Measurements from ENCODE around the genes TCAP and MSL1.

DNA sequence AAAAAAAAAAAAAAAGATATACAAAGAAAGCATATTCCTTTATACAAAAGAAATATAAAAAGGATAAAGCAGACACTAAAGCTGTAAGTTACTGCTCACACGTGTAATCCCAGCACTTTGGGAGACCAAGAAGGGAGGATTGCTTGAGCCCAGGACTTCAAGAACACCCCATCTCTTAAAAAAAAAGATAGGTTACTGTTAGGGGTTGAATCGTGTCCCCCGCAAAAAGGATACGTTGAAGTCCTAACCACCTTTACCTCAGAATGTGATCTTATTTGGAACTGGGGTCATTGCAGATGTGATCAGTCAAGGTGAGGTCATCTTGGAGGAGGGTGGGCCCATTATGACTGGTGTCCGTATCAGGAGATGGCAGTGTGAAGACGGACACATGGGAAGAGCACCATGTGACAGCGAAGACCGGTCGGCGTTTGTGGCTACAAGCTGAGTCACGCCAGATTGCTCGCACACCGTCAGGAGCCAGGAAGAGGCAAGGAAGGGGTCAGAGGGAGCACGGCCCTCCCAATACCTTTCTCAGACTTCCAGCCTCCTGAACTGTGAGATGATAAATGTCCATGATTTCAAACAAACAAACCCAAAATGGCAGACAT lies 13.0 kb downstream of the STARD3 start:
- CAGE, long polyA plus RNA, result no peak
- RRBS, result no CpG with 5 or more reads among the region's 14 CpGs

GRCh38 chr17:39652826-39653445 lies 12.2 kb upstream of the TCAP start:
- CAGE, long polyA plus RNA, result no peak
- RRBS, result no CpG with 5 or more reads among the region's 3 CpGs

- CAGE, long polyA plus RNA, result no peak
- RRBS, result 100% methylated on average over 1 of the region's 21 CpGs
These were observed 5.8 kb upstream of the TCAP start for GRCh38 chr17:39659016-39660112.

GRCh38 chr17:39665099-39665541 lies at the start of gene TCAP:
TCAP (plus strand) TSS chr17:39665349.
- CAGE, long polyA plus RNA, result no peak
- RRBS, result 65% methylated on average over 3 of the region's 12 CpGs

- CAGE, long polyA plus RNA, result no peak
- RRBS, result no CpG with 5 or more reads among the region's 9 CpGs
These were observed 9.4 kb downstream of the PGAP3 start for GRCh38 chr17:39678321-39678981.

DNA sequence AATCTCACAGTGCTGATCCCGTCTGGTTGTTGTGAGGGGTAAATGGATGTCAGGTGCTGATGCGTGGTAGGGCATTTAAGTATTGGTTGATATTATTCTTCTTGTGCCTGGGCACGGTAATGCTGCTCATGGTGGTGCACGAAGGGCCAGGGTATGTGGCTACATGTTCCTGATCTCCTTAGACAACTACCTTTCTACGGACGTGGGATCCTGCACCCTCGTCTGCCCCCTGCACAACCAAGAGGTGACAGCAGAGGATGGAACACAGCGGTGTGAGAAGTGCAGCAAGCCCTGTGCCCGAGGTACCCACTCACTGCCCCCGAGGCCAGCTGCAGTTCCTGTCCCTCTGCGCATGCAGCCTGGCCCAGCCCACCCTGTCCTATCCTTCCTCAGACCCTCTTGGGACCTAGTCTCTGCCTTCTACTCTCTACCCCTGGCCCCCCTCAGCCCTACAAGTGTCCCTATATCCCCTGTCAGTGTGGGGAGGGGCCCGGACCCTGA lies 11.9 kb downstream of the ERBB2 start:
- CAGE, long polyA plus RNA, result no peak
- RRBS, result no CpG with 5 or more reads among the region's 12 CpGs

- CAGE, long polyA plus RNA, result no peak
- RRBS, result no CpG with 5 or more reads among the region's 10 CpGs
These were observed 18.3 kb downstream of the GRB7 start for GRCh38 chr17:39755820-39756599.

DNA sequence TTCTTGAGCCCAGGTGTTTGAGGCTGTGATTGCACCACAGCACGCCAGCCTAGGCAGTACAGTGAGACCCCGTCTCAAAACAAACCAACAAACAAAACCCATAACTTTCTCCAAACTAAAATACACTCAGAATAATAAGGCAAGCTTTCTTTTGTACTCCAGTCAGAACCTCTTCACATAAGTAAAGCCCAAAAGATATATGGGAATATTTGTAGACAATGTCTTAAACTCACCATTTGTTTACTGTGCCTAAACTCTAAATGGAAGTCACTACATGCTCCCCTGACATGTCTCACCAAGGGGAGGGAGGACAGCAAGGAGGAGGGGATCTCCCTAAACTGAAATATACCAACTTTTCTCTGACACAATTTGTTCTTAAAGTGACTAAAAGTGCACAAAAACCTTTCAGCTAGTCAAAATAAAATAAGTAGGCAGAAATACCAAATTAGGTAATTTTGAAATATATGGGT lies 38.5 kb downstream of the GRB7 start:
- CAGE, long polyA plus RNA, result no peak
- RRBS, result no CpG with 5 or more reads among the region's 2 CpGs

- CAGE, long polyA plus RNA, result no peak
- RRBS, result no CpG with 5 or more reads among the region's 4 CpGs
These were observed 845 bp upstream of the IKZF3 start for GRCh38 chr17:39864899-39865415.

DNA sequence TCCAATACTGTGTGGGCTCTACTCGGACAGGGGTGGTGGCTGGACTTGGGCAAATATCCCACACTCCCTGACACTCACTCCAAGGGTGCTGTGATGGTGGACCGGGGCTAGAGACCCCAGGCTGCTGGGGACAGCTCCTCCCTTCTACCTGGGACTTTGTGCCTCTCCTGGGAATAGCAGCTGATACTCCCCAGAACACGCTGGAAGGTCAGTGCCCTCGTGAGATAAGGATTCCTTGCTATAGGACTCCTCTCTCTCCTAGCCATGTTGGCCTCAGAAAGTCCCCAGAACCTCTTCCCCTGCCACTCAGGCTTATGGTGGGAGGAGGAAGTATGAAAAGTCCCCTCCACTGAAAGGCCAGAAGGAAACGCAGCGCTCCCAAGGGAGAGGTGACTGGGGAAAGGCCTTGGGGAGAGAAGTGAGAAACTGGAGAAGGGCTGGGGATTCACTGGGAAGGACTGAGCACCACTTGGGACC lies 1.8 kb upstream of the GSDMB start:
- CAGE, long polyA plus RNA, result no peak
- RRBS, result no CpG with 5 or more reads among the region's 6 CpGs

GRCh38 chr17:39924776-39925936 lies 2.2 kb downstream of the ORMDL3 start:
- CAGE, long polyA plus RNA, result no peak
- RRBS, result no CpG with 5 or more reads among the region's 15 CpGs

DNA sequence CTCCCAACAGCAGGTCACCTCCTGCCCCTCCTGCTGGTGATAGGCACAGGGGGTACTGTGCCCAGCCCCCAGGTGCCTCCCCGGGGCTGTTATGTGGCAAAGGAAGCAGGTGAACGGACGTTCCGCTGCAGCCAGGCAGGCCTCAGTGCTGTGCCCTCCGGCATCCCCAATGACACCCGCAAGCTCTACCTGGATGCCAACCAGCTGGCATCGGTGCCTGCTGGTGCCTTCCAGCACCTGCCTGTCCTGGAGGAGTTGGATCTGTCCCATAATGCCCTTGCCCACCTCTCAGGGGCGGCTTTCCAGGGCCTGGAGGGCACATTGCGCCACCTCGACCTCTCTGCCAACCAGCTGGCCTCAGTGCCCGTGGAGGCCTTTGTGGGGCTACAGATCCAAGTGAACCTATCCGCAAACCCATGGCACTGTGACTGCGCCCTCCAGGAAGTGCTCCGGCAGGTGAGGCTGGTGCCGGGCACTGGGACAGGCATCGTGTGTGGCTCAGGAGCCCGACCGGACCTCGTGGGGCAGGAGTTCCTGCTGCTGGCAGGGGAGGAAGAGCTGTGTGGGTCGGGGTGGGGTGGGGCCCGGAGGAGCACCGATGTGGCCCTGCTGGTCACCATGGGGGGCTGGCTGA lies 16.6 kb downstream of the LRRC3C start:
- CAGE, long polyA plus RNA, result no peak
- RRBS, result 87% methylated on average over 9 of the region's 22 CpGs

GRCh38 chr17:39992907-39993529 lies 12.4 kb downstream of the PSMD3 start:
- CAGE, long polyA plus RNA, result no peak
- RRBS, result no CpG with 5 or more reads among the region's 14 CpGs

GRCh38 chr17:40014393-40014930 lies 778 bp upstream of the CSF3 start:
- CAGE, long polyA plus RNA, result no peak
- RRBS, result no CpG with 5 or more reads among the region's 16 CpGs

GRCh38 chr17:40019160-40019919 lies 4.1 kb downstream of the CSF3 start:
- CAGE, long polyA plus RNA, result no peak
- RRBS, result no CpG with 5 or more reads among the region's 24 CpGs

- CAGE, long polyA plus RNA, result no peak
- RRBS, result 22% methylated on average over 2 of the region's 28 CpGs
These were observed 8.0 kb downstream of the CSF3 start for GRCh38 chr17:40022867-40024026.

DNA sequence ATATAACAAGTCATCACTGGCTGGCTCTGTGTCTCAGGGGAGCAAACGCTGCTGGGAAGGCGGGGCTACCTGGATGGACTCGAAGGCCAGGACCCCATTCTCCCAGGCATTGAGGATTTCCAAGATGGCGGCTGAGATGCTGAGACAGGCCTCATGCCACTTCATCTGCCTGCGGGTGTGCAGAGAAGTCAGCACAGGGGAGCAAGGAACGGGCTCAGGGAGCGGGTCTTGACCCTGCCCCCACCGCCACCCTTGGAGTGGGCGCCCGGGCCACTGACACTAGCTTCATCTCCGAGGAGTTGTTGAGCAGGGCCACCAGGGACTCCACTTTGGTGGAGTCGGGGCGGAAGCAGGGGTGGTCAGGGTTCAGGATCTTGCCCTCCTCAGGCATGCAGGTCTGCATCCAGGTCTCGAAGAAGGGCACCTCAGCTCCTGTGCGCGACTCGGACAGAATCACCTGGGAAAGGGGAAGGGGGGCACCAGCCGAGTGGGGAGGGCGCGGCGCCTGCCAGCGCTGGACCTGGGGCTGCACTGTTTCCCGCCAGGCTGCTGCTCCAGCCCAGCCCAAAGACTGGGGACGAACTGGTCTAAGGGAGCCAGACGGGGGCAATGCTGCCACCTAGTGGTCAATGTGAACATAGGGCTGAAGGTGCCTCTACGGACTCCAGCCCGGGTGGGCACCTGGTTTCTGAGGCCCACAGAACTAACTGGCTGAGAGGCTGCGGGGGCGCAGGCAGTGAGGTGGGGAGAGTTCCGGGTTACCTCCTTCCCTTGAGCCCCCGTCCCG lies 11.5 kb downstream of the CSF3 start:
- CAGE, long polyA plus RNA, result no peak
- RRBS, result 8% methylated on average over 5 of the region's 32 CpGs

GRCh38 chr17:40056572-40057001 lies 2.4 kb upstream of the MED24 start:
- CAGE, long polyA plus RNA, result no peak
- RRBS, result no CpG with 5 or more reads among the region's 4 CpGs

DNA sequence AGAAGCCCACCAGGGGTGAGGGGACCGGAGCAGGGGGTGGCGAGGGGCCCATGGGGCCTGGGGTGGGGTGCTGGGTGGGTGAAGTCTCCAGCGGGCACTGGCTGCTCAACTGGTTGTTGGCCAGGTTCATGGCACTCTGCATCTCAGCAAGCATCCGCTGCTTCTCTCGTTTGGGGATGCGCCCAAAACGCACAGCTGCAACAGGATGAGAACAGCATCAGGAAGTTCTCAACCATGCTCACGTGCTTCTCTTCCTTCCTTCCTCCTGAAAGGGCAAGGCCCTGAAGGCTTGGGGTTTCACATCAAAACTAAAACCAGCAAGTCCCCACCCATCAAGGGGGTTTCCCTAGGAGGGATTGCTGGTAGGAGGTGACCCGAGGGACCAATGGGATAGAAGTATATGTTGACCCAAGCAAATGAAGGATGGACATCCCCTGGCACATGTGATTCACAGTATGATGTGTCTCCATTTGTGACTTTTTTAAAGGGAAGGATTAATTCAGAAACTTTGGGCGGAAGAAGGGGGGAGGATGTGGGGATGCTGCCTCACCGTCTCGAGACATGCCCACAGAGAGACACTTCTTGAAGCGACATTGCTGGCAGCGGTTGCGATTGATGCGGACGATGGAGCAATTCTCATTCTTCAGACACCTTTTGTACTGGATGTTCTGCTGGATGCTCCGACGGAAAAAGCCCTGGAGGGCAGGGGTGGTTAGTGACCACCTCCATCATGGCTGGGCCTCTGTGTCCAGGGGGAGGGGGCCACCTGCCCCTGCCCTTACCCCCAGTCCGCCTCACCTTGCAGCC lies 4.3 kb downstream of the NR1D1 start:
- CAGE, long polyA plus RNA, result no peak
- RRBS, result 100% methylated on average over 1 of the region's 20 CpGs

DNA sequence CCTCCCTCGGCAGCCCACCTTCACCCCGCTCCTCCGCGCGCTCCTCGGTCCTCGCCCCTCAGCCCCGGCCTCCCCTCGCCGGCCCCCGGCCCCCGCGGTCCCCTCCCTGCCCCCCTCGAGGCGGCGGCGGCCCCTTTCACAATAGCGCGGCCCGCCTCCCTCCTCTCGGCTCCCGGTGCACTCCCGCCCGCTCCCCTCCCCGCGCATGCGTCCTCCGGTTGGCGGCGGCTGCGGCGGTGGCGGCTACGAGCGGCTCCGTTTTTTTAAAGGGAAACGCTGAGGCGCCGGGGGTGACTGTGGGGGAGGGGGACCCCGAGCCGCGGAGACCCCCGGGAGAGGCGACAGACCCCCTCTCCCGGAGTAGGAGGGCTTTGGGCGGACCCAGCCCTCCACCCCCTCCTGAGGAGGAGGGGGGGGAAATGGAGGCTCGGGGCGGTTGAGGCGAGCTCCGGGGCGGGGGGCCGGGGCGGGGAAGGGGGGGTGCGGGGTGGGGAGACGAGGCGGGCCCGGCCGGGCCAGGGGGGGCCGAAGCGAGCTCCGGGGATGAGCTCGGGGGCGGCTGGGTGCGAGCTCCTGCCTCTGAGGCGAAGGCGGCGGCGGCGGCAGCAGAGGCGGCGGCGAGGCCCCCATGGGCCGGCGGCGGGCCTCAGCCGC lies at the start of gene MSL1:
Gene MSL1, plus strand, starts transcription at position 206 of the 654 bp plus-strand sequence.
- CAGE, long polyA plus RNA, result no peak
- RRBS, result 2% methylated on average over 60 of the region's 76 CpGs

All from AG04450 (cell line).